ENCODE measurements around the genes CREB3L1 and CKAP5.

DNA sequence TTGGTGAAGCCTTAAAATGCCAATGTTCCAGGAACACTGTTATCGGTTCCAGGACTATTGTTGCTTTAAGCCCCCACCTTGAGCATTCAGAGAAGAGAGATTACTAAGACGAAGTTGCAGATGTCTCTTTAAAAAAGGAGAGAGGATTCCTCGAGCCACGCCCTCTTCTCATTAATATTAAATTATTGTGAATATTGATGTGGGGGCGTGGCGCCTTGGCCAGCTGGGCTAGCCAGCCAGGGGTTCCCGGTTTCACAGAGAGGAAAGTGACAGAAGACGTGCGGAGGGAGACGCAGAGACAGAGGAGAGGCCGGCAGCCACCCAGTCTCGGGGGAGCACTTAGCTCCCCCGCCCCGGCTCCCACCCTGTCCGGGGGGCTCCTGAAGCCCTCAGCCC lies at the start of gene CREB3L1:
TSS of gene CREB3L1 (plus strand) at position 257 of the 396 bp plus-strand sequence.
- PRO-cap = unidirectional peak, plus-strand start at position 272 of the sequence

DNA sequence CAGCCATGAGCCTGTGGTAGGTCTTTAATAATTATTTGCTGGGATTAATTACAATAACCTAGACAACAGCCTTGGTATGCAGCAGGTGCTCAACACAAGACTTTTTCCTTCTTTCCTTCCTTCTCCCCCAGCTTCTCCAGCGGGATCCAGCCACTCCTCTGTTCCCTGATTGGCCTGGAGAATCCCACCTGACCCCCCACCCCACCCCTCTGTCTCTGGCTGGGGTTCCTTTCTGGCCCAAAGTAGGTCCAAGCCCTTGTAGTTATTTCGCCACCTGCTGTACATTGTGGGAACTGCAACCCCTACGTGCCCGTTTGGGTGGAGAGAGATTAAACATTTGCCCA lies 32.3 kb upstream of the DGKZ start:
- PRO-cap = no peak

DNA sequence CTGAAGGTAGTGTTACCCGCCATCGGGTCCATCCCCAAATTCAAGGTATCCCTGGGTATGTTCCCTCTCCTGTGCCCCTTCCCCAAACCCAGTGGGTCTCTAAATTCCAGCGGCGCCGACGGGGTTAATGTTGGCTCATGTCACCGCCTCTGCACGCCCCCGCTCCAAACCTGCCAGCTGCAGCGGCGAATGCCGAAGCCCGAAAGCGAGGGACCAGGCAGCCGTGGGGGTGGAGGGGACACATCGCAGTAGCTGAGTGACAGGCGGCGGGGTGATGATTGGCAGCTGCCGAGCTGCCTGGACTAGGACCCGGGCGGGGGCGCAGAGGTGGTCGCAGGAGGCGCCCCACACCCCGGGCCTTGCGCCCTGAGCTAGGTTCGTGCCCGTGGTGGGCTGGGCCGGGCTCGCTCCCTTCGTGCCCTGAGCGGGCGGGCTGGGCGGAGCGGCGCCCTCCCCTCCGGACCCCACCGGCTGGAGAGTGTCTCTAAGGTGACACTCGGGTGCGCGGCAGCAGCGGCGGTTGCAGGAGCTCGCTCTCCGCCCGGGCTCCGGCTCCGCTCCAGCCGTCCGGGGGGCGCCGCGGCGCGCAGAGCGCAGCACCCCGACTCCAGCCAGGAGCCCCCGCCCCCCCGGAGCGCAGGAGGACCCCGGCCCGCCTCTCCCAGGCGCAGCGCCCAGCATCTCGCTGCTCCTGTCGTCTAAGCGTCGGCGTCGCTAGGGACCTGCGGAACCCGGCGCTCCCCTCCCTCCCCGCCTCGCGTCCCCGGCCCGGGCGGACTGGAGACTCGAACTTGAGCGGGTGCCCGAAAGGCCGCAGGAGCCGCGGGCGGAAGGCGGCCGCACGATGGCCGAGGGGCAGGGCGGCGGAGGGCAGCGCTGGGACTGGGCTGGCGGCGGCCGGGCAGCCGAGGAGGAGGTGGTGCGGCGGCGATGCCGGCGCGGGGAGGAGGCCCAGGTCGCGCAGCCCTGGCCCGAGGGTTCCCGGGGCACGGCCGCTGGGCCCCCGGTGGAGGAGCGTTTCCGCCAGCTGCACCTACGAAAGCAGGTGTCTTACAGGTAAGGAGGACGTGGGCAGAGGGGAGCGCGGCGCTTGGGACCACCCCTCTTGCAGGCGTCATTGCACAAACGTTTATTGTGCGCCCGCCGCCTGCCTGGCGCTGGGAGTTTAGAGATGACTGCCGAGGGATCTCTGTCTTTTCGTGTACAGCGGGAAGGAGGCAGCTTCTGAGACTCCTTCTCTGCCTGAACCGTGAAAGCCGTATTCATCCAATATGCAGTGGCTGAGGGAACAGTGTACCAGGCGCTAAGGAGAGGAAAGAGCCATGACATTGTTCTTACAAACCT lies 14.4 kb upstream of the DGKZ start:
- PRO-cap = unidirectional peak, plus-strand start at position 495 of the sequence

GRCh38 chr11:46363565-46364175 lies 16.4 kb downstream of the DGKZ start:
- PRO-cap = no peak

GRCh38 chr11:46369378-46370103 lies 11.9 kb upstream of the MDK start:
- PRO-cap = no peak

DNA sequence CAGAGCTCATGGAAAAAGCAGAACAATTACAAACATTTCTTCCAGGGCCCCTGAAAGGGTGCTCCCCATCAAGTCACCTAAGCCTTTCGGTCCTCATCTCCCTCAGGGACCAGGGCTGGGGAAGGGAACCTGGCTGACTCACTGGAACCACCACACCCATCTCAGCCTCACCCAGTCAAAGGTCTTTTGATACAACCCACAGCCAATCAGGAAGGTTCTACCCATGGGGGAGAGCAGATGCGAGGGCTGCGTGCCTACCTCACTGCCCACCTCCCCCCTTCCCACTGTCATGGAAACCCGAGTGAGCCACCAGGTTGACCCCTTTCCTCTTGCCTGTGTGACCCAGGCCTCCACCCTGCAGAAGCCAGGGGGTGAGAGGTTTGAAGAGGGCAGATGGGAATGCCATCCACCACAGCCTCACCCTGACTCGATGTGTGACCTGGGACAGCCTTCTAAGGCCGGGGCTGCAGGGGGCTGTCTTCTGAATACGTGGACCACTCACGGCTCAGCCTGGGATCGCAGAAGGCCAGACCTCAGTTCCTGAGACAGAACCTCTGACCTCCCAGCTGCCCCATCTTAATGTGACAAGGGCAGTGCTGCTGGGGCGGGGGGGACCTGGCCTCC lies 2.6 kb downstream of the MDK start:
- PRO-cap = no peak

DNA sequence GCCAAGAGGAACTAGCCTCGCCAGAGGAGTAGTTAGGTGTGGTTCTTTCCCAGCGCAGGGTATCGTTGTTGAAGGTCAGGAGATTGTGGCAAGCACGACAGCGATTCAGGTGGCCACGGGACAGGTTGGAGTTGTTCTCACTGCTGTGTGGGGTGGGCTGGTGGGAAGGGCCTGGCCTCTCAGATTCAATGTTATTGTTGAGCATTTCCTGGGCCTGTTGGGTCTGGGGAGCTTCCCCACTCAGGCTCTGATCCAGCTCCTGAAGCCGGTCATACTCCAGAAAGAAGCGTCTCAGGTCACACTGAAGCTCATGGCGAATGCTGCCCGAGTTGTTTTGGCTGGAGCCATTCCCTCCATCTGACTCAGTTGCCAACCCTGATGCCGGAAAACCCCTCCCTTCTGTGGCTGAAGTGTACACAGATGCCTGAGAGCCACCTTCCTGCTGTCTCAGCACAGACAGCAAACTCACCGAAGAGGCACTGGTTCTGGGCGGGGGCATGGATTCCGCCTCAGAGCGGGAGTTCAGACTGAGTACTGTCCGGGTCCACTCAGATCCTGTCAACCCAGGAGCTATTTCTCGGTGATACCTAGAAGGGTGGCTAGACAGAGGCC lies 51.5 kb downstream of the AMBRA1 start:
- PRO-cap = no peak

- PRO-cap = bidirectional peak, plus-strand start at chr11:46845709, minus-strand start at chr11:46845800; bidirectional peak, plus-strand start at chr11:46846090, minus-strand start at chr11:46845981; bidirectional peak, plus-strand start at chr11:46846414, minus-strand start at chr11:46846237
Measured at GRCh38 chr11:46845489-46846553, at the start of gene CKAP5. Gene CKAP5 (minus strand): TSS chr11:46846280.

GRCh38 chr11:46857042-46858120 lies 11.3 kb upstream of the CKAP5 start:
- PRO-cap = no peak

GRCh38 chr11:46903661-46904292 lies 14.6 kb downstream of the LRP4 start:
- PRO-cap = no peak

DNA sequence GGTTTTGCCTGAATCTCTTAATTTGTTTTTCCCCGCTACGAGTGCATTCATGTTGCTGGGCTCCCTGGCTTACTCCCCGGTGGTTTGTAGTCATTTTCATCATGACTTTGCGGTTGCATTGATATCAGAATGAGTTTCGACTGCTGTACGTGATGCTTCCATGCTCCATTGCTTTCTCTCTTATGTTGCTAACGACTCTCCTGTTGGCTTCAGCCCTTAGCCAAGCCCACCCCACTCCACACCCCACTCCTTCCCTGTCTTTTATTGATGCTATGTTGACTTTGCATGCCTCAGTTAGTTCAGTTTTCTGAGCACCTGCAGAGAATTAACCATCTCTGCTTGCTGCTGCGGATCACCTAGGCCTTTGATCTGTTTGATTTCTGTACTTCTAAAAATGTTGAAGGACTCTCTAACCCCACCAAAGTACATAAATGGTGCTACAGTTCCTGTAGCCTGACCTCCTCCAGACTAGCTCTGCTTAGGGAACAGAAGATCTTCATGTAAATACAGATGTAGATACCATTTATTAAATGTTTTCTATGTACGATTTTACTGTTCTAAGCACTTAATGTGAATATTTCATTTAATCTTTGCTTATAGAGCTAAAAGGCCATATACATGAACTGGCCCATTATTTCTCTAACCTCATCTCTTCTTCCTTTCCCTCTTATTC lies 65.2 kb downstream of the ARFGAP2 start:
- PRO-cap = no peak

- PRO-cap = no peak
Measured at GRCh38 chr11:47183872-47184375, 2.3 kb downstream of the PACSIN3 start.

- PRO-cap = no peak
Measured at GRCh38 chr11:47238768-47239760, 9.6 kb downstream of the ACP2 start.

GRCh38 chr11:47285482-47286332 lies 27.9 kb downstream of the NR1H3 start:
- PRO-cap = no peak

DNA sequence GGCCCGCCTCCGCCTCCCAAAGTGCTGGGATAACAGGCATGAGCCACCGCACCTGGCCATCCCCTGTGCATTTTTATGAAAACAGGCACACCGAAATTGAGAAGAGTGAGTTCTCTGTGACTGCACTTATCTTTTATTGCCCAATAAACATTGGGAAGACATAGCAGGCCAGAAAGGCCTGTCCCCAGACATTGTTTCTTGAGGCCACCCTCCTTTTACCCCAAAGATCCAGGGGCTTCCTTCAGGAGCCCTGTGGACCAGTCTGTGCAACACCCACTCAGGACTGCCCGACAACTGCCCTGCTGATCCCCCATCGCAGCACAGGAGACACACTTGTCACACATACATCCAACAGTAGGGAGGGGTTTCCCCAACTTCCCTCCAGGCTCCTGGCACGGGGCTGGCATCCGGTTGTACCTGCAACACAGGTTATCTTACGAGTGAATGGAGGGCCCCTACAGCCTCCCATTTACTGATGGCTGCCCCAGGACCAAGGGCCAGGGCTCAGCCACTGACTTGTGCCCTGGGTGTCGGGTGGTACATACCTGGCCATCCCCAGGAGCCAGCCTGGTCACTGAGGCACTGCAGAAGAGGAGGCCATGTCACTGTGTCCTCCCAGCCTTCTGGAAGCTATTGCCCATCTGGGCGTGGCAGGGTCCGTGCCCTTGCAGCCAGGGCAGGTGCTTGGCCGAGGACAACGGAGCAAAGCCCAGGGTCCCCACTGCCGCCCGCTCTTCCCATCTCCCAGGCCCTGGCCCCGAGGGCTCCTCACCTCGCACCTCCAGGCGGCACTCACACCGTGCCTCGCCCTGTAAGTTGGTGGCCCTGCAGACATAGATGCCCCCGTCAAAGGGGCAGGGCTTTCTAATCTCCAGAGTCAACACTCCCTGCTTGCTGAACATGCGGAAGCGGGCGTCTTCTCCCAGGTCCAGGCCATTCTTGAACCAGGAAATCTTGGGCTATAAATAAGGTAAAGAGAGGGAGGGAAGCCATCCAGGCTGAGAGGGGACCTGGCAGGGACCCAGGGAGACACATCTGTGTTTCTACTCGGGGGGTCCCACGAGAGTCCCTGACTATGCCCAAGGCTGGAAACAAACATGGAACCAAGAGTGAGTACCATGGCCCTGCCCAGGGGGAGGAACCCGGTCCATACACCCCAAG lies 20.8 kb downstream of the MYBPC3 start:
- PRO-cap = no peak

GRCh38 chr11:47339180-47339798 lies 13.2 kb downstream of the MYBPC3 start:
- PRO-cap = no peak

DNA sequence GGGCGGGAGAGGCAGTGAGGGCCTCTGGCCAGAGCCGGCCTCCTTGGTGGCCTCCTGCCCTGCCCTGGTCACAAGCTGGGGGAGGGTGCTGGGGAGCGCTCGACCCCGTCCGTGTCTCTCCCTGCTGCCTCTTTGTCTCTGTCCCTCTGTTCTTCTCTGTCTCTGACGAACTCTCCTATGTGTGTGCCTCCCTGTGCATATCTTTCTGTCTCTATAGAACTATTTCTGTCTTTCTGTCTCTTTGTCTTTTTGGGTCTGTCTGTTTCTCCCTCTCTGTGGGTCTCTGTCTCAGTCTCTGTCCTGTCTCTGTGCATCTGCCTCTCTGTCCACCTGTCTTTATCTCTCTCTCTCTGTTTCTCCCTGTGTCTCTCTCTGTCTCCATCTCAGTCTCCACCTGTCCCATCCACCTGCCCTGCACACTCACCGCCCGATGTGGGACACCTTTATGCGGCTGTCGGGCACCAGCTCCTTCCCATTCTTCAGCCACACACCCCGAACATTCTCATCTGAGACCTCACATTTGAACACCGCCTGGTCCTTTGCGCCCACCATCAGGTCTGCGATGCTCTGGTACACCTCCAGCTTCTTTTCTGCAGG lies 10.8 kb downstream of the MYBPC3 start:
- PRO-cap = no peak

GRCh38 chr11:47368405-47368604 lies 10.0 kb downstream of the SPI1 start:
- PRO-cap = no peak

DNA sequence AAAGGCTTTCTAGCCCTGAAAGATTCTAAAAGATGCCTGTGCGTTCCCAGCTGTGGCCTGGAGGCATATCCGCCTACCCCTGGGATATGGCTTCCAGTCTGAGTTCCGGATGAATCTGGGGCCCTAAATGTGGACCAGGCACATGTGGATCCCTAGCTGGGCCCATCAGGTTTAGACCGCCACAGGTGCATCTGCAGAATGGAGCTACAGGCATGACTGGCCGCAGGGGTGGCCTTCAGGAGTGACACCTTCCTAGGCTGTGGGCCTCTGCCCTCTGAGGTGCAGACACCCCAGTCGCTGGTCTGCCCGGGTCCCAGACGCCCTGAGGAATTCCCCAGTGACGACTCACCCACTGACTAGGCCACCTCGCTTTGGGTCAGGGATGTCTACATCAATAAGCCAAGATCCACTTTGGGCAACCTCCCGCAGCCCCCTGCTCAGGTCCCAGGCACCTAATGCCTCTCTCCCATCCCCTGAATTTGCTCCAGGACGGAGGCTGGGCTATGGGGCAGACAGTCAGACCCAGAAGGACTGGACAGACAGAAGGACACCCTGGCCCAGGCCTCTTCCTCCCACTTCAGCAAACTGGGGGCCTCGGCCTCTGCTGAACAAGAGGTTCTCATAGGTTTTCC lies 3.9 kb downstream of the SPI1 start:
- PRO-cap = no peak

DNA sequence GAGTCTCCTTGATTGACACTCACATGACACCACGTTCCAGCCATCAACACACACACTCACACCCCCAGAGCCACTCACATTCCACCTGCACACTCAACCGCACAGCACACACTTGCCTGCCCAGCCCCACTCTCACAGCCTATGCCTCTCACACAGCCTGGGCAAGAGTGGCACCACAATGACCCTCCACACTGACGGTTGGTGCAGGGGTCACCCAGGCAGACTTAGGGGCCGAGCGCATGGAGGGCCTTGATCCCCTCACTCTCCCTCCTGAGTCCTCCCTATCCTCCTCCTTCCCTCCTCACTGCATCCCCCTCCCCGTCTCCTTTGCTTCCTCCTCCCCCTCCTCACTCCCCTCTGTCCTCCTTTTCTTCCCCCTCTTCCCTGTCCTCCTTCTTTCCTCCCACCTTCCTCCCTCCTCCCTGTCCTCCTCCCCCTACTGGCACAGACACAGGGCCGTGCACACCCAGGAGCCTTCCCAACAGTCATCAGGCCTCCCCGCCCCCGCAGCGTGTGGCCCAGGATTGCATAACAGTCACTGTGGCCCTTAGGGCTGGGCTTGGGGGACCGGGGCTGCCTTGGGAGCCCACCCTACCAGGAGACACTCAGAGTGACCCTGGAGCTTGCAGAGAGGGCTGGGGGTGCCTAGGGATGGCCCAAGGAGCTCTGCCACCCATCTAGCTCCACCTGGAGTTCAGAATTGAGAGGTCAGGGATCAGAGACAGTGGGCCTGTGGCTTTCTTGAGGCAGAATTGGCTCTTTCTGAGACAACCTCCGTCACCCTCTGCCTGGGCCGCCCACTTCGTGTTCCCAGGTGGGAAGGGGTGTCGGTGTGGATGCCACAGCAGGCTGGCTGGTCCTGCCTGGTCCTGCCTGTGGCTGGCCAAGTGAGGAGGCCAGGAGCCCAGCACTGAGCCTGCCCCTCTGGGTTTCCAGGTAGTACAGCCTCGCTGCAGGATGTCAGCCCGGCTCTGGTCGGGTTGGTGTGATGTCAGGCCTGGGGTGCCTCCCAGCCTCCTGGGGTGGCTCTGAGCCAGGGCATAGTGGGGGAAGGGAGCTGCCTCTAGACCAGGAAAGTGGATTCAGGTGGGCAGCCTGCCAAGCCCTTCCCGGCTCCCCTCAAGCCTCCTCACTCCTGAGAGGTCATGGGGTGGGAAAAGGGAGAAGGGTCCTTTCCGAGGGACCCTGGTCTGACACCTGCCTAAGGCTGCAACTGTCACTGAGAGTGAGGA lies 1.7 kb downstream of the SPI1 start:
- PRO-cap = no peak